ENCODE measurements around the genes PACSIN2 and EFCAB6.

GRCh38 chr22:42857854-42858395, 852 bp upstream of the ARFGAP3 start:
- PRO-cap, result no peak

- PRO-cap, result no peak
These were observed 76.0 kb downstream of the PACSIN2 start for GRCh38 chr22:42938823-42939441.

DNA sequence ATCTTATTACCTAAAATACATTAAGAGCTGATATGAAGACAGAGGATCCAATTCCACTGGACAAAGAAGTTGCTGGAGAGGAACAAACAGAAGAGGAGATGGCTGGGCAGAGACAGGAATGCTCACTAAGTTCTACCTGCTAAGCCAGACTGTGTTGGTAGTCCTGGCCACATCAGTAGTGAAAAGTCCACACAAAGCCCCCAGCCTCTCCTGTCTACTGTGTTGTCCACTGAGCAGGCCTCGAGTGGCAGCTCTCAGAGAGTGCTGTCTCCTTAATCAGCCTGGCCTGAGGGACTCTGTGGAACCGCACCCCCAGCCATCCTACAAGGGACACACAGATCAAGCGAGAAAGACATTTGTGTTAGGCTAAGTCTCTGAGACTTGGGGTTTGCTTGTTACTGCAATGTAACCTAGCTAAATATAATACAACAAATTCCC, 71.0 kb downstream of the PACSIN2 start:
- PRO-cap, result no peak

DNA sequence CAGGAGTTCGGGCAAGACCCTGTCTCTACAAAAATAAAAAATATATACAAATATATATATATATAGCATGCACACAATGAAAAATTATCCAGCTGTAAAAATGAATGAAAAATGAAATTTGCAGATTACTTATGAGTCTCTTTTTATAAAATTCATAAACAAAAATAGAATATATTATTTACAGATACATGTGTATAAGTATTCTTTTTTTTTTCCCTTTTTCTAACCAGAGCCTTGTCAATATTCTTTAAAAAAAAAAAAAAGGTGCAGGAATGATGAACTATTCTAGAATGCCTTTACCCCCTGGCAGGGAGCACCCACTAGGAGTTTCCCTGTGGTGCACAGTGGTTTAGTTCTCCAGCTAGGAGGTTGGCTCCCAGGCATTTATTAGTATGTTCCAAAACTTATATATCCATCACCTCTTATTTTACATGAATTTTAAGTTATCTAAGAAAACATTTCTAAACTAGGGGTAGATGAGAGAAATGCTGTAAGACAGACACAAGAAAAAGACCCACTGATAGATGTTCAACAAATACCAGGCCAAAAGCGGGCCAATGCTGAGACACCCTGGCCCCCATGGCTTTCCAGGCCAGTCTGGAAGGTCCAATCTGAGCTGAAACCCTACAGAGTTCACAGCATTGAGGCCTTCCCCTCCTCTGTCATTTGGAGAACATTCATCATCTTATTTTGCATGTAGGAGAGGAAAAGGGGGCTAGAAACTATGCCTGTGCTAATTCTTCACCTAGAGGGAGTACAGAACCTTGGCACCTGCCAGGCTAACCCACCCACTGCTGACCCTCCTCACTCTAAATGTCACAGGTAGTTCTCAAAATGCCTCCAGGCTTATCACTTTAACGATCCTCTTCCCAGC, 39.3 kb downstream of the PACSIN2 start:
- PRO-cap, result no peak

- PRO-cap, result no peak
These were observed 37.5 kb downstream of the PACSIN2 start for GRCh38 chr22:42977170-42978198.

- PRO-cap, result no peak
These were observed 7.4 kb downstream of the PACSIN2 start for GRCh38 chr22:43007468-43008042.

DNA sequence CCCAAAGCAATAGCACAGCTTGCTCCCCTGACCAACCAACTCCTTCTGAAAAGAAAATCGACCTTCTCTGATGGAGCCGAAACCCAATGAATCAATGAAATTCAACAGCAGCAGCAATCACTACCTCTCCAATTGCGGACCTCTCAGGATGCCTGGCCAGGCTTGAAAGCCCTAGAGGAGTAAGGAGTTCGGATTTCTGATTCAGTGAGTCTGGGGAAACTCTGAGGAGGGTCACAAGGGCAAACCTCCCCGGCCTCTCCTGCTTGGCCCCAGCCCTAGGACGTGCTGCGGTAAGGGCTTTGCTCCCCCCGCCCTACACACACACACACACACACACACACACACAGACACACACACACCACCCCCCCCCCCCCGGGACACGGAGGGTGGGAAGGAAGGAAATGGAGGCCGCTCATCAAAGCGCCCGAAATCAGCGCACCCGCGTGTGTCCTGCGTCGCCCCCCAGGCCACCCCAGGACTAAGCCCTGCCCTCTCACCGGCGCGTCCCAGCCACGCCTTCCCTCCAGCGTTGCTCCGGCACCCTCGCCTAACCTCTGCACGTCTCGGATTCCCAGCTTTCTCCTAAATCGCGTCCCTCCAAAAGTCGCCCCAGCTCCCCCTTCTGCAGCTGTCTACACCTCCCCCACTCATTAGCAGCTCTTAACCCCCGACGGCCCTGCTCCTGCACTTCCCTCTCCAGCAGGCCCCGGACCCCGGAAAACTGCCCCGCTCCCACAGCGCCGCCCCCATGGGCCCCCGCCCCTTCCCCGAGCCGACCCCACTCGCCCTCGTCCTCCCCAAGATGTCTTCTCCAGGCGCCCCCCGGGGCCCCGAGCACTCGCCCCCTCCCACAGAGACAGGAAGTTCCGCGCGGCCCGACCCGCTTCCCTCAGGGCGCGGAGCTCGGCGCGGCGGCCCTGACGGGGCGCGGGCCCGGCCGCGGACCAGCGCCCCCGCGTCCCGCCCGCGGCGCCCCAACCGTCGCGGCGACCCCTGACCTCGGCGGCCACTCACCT, 634 bp downstream of the PACSIN2 start:
- PRO-cap, result no peak

DNA sequence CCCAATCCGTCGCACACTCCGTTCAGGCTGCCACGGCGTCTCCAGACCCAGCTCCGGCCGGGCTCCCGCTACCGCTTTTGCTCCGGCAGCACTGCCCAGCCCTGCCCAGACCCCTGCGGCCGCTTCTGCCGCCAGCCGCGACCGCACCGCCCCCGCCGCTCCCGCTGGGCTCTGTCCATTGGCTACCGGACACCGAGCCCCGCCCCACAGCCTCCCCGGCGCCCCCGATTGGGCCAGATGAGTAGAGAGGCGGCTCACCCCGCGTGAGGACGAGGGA, at the start of gene PACSIN2:
Gene PACSIN2 (minus strand): TSS at position 127 of the 277 bp plus-strand sequence.
- PRO-cap, result bidirectional peak, plus-strand start outside the sequence, minus-strand start at position 127 of the sequence

DNA sequence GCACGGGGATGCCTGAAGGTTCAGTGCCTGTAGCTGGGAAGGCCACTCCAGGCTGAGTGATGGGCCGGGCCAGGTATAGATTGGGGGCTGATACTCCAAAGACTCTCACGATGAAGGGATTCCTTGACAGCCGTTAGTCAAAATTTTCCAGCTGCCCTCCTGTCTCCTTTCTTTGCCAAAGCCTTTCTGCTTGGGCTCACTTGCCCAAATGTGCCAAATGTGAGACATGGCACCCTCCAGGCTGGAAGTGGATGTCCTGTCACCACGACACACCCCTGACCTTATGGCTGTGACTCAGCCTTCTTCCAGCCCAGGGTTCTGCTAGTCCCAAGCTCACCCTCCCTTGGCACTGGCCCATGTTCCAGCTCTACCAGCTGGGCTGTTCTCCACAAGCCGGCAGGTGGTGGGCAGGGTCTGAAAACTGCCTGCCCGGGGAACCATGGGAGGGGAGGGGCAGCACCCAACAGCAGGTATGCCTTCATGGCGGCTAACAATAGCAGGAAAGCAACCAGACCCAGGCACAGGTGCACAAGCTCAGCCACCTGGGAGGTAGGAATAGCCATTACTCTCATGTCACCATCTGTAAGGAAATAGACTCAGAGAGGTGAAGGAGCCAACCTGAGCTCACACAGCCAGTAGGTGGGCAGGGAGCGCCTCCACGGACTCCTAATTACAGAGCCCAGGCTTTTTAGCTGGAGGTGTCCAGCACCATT, 13.4 kb upstream of the PACSIN2 start:
- PRO-cap, result no peak

DNA sequence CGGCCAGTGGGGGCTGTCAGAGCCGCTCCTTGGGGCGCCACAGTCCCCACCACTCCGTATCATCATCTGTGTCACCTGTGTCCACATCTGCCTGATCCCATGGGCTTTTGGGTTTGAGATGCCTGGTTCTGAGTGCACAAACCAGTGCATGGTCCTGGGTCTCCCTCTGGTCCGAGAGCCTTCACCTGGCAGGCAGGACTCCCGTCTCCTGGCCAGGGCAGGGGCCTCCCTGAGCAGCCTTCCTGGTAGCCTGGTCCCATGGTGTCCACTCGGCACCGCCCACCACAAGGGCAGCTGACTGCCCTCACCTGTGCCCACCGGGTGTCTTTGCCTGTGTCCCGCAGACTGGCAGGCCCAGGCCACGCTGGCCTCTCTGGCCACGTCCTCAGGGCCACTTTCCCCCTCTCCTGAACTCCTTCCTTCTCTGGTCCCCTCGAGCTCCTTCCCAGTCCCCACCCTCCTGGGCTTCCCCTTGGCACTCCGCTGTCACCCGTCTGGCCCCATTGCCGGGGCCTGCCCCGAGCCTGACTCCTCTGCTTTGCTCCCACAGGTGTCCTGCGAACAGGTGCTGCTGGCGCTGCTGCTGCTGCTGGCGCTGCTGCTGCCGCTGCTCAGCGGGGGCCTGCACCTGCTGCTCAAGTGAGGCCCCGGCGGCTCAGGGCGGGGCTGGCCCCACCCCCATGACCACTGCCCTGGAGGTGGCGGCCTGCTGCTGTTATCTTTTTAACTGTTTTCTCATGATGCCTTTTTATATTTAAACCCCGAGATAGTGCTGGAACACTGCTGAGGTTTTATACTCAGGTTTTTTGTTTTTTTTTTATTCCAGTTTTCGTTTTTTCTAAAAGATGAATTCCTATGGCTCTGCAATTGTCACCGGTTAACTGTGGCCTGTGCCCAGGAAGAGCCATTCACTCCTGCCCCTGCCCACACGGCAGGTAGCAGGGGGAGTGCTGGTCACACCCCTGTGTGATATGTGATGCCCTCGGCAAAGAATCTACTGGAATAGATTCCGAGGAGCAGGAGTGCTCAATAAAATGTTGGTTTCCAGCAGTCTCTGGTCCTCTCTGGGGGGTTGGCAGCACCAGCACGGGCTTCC, 14.2 kb downstream of the MCAT start:
- PRO-cap, result no peak

- PRO-cap, result no peak
These were observed 8.5 kb downstream of the TSPO start for GRCh38 chr22:43159670-43160394.

GRCh38 chr22:43227211-43227562, 40.3 kb upstream of the TTLL12 start:
- PRO-cap, result no peak

DNA sequence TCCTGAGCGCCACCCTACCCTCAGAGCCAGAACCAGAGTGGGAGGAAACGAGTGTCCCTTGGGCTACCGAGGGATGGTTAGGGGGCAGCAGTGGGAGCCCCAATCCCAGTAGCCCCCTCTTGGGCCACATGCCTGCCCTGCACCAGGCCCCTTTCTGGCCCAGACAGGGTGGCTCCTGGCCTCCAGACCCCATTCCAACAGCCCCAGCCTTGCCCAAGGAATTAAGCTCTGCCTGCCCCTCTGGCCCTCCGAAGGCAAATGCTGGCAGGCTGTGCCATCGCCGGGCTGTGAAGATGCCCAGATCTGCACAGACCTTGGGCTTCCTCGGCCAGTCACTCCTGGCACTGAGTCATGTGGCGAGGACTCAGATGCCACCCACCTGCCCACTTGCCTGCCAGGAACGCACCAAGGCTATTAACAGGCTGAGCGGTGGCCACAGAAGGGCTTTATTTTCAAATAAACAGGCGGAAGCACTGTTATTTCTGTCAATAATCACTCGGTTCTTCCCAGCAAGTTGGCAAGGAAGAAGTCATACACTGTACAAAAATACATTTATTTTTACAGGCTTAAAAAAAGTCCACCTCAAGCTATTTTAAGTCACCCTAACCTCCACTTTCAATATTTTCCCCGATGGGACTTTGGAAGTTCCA, 50.3 kb upstream of the TTLL12 start:
- PRO-cap, result no peak

DNA sequence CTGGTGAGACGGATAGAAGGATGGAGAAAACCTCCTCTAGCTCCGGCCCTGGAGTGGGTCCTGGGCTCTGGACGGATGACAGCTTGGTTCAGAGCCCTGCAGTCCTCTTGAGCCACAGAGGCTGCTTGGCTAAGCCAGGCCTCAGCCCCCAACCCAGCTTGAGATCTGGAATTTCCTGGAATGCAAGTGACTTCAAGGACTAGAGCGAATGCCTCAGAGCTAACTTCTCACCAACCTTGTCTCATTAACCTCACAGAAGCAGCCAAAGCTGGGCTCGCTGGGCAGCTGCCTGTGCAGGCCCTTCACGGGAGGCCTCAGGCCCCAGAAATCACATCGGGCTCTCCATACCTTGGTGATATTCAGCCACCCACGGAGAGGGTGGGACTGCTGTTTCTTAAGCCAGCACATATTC, 73.4 kb upstream of the TTLL12 start:
- PRO-cap, result no peak

DNA sequence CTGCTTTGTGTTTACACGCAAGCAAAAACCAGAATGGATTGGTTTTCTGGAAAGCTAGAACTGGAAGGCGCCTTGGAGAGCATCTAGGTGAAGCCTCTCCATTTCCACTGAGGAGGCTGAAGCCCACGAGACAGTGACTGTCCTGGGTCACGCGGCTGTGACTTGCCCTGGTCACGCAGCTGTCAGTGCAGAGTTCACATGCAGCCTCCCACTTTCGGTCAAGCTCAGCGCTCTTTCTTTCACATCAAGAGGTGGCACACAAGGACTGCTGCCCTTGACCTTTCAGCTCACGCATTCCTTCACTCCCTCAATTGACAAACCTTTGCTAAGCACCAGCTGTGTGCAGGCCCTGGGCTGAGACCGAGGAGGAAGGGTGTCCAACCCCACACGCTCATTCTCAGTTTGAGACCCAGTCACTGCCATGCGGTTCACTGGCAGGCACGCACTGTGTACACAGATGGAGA, 70.4 kb downstream of the SCUBE1 start:
- PRO-cap, result no peak

DNA sequence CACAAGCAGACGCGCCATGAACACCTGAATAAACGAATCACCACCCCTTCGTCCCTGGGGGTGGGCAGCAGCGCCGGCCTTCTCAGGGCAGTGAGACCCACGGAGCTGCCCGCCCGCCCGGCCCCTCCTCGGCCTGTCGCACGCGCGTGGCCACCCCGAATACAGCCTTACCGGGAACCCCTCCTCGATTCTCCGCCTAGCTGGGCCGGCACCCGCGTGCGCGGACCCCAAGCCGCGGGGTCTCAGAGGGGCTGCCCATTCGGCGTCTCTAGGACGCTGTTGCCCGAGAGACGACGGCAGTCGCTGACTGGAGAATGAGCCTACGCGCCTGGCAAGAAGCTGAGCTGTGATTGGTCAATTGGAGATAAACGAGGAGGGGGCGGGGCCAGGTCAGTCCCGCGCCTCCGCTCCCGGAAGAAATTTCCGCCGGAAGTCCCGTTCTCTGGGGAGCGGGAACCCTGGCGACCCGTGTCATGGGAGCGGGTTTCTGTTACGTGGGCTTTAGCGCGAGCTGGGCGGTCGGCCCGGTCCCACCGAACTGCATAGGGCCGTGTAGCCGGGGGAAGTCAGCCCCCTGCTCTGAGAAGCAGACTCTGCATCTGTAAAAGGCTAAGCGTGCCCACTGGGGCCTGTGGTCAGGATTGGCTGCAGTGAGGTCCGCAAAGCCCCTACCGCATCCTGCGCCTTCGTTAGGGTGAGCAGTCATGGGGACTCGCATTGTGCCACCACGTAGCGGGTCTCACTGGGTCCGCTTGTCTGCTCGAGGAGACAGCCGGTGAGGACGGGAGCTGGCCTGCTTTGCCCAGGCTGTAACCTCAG, at the start of gene EFCAB6:
Gene EFCAB6 (minus strand): TSS at position 309 of the 819 bp plus-strand sequence.
- PRO-cap, result bidirectional peak, plus-strand start at position 438 of the sequence, minus-strand start at position 244 of the sequence

GRCh38 chr22:43919024-43919988, 4.3 kb upstream of the PNPLA3 start:
- PRO-cap, result no peak

DNA sequence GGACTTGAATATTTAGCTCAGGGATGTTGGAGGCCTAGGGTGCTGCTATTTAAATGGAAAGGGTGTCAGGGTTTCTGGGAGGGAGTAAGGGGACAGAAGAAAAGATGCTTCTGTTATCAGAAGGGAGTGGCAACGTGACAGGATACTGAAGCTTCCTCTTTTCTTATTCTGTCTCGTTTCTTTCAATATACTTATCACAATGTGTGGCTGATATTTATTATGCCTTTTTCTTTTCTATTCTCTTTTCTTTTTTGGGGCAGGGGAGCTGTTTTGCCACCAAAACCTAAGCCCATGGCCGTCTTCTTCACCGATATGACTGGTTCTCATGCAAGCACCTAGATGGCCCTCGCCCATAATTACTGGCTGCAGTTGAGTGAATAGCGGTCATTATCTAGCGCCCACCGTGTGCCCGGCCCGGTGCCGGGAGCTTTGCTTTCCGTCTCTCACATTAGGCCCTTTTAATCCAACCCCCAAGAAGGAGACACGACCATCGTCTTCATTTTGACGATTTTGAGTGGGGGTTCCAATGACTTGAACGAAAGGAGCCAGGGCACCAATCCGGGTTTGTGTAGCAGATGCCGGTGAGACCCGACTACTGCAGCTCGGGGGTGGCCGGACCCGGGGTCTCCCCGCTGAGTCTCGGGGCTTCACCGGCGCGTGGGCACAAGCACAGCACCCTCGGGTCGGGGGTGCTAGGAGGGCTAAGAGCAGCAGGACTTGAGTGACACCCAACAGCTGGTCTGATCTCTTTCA, 622 bp upstream of the SAMM50 start:
- PRO-cap, result no peak

DNA sequence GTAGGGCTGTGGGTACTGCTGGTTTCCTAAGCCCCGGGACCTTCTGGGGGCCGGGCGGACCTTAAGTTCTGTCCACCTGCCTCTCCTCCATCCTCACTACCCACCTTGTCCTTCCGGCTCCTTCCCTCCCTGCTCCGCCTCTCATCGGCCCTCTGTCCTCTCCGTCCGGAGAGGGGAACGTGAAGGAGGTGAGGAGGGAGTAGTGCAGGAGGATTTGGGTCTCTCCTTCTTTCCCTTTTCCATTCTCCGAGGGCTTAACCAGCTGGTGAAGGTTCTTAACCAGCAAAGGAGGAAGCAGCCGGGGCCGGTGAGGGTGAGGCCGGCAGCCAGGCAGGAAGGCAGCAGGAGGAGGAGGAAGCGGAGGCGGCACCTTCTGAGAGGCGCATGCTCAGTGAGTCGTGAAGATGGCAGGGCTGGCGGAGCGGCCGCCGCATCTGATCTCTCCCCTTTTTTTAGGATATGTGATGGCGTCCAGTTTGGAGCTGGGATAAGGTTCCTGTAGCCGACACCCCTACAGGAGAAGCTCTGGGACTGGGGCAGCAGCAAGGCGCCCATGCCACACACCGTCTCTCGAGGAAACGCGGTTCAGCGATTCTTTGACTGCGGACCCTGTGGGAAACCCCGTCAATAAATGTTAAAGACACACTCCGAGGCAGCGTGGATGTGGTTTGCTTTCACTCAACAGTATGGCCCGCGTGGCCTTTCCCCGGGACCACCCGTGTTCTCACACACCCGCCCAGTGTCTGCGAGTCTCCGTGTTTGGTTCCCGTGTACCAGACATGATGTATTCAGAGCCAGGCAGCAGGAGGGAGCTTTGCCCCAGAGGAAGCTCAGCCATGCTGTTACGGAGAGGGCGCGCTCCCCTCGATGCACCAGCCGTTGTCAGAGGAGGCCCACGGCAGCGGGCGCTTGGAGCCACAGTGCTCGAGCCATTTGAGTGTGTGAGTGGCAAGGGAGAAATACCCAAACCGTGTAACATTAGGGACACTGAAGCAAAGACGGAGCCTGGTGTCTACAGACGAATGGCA, 27.9 kb upstream of the PARVB start:
- PRO-cap, result unidirectional peak, plus-strand start at position 391 of the sequence

DNA sequence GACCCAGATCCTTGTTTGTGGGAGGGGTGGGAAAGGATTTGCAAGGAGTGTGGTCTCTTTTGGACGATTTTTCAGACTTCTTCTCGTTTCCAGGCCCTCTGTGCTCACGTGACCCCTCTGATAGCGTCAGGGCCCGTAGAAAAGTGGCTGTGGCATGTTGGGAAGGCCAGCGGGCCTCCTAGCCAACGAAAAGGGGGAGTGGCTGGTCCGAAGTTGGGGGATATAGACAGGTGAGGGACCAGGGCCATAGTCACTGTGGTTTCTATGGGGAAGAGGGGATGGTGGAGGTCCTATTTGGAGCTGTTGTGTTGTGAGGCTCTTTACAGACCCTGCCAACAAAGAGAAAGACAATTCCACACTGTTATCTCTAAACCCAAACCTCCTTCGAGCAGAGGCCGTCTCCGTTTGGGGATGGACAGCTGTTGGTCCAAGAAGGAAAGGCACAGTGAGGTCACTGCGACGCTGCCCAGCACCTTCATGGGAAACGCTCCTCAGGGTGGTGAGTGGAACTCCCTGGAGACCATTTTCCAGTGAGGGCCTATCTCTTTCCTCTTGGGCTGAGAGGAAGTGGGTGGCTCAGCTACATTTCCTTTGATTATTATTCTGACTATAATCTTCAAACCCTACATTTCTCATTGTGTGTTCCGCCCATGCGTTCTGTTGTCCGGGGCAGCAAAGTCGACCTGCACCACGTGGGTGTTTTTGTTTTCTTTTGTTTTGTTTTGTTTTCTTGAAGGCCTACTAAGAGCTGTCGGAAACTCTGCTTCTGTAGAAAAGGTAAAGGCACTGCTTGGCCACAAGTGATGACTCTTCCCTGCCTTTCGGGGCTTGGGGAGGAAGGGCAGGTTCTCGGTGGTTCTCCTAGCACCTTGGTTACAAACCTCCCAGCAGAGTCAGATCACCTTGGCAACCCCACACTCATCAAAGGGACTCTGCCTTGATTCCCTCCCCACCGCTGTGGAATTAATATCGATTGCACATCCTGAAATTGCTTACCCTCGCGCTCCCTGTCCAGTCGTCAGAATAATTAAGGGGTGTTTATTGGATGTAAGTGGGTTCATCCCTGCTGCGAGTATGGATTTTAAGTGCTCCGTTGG, 7.0 kb downstream of the PARVB start:
- PRO-cap, result no peak